Prostate gland (tissue), 2 donors: ENCODE measurements around the gene PDYN.

- PRO-cap = no peak
- RAMPAGE, long total RNA, 2 experiments = no peak in any of the 2 experiments
Measured at GRCh38 chr20:1935236-1936255, 40.3 kb downstream of the SIRPA start.

DNA sequence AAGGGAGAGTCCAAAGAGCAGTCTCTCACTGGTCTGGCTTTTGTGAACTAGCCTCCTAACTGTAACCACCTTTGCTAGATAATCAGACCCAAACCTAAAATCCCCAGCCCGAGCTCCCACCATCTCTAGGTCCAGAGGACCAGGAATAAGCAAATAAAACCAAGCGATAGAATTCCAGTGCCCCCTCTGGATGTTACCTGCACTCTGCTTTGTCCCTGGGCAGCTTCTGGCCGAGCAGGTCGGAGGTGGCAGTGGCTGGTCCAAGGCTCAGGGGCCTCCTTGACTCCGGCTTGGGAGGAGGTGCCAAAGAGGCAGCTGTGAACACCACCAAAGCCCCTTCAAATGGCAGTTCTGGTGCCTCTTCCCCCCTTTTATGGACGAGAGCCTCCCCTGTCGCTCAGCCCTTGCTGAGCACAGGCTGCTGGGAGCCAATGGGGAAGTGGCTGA, at the start of gene PDYN:
TSS of gene PDYN (minus strand) at position 345 of the 447 bp plus-strand sequence.
- PRO-cap = no peak
- RAMPAGE, long total RNA, 2 experiments = no peak in any of the 2 experiments

DNA sequence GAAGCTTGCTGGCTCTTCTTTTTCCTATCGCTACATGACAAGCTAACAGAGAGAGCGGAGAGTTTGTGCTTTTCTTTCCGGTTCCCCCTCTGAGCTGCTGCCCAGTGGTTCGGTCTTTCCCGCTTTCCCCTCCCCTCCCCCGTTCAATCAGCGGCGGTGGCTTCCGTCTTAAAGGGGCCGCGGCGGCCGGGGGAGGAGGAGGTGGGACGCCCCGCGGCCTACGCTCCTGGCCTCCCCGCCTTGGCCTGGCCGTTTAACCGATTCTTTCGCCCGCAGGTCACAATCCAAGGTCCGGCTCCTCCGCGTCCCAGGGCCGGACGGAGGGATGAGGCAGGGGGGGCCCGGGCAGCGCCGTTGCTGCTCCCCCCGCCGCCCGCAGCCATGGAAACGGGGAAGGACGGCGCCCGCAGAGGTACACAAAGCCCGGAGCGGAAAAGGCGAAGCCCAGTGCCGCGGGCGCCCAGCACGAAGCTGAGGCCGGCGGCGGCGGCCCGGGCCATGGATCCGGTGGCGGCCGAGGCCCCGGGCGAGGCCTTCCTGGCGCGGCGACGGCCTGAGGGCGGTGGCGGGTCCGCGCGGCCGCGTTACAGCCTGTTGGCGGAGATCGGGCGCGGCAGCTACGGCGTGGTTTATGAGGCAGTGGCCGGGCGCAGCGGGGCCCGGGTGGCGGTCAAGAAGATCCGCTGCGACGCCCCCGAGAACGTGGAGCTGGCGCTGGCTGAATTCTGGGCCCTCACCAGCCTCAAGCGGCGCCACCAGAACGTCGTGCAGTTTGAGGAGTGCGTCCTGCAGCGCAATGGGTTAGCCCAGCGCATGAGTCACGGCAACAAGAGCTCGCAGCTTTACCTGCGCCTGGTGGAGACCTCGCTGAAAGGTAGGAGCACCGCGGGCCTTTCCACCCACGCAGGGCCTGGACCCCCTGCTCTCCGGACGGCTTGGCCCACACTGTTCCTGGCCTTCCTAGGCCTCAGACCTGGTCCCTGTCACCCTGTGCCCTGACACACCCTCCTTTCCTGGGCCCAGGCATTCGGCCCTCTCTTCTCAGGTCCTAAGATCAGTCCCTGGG, 1.2 kb downstream of the STK35 start:
- PRO-cap = bidirectional peak, plus-strand start at position 447 of the sequence, minus-strand start outside the sequence; unidirectional peak, plus-strand start at position 639 of the sequence; unidirectional peak, minus-strand start at position 774 of the sequence
- RAMPAGE, long total RNA, 2 experiments = start-site peak on the minus strand in 1 of 2 experiments, centred at position 379 of the sequence, 10 reads per replicate

DNA sequence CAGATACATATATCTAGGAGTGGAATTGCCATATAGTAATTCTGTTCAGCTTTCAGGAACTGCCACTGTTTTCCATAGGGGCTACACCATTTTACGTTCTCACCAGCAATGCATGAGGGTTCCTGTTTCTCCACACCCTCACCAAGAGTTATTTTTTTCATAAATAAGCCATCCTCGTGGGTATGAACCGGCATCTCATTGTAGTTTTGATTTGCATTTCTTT, 11.3 kb downstream of the SNRPB start:
- PRO-cap = no peak
- RAMPAGE, long total RNA, 2 experiments = no peak in any of the 2 experiments

- PRO-cap = no peak
- RAMPAGE, long total RNA, 2 experiments = no peak in any of the 2 experiments
Measured at GRCh38 chr20:2465285-2466424, 4.9 kb downstream of the SNRPB start.

- PRO-cap = no peak
- RAMPAGE, long total RNA, 2 experiments = start-site peak on the plus strand in 2 of 2 experiments, at chr20:2751500-2751566 at its widest, 43 to 53 reads per replicate
Measured at GRCh38 chr20:2751435-2751869, 49.0 kb downstream of the CPXM1 start.

DNA sequence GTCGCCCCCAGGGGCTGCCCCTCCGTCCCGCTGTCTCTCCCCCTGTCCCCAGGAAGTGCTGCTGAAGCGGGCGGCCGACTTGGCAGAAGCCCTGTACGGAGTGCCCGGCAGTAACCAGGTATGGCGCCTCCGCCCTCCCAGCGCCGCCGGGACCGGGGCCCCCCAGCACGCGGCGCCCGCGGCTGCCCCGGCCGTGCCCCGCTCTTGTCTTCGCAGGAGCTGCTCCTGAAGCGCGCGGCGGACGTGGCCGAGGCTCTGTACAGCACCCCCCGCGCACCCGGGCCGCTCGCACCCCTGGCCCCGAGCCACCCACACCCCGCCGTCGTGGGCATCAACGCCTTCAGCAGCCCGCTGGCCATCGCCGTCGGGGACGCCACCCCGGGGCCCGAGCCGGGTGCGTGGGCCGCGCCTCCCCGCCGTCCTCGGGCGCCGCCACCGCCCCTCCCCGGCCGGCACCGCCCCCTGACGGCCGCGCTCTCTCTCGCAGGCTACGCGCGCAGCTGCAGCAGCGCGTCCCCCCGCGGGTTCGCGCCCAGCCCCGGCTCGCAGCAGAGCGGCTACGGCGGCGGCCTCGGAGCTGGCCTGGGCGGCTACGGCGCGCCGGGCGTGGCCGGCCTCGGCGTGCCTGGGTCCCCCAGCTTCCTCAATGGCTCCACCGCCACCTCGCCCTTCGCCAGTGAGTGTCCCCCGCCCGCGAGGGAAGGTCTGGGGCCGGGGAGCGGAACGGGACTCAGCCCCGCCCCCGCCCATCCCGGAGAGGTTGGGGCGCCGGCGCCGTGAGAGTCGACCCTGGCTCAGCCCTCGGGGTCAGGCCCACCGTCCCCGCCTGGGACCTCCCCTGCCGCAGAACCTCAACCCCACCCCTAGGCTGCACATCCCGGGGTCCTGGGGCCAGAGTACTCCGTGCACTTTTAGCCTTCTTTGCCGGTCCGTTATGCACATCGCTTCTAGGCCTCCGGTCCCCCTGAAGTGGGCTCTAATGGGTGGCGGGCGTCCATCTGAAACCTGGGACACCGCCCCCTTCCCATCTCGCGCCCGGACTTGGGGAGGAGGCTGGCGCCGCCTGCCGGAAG, 48.2 kb downstream of the CPXM1 start:
- PRO-cap = bidirectional peak, plus-strand start at position 505 of the sequence, minus-strand start at position 435 of the sequence
- RAMPAGE, long total RNA, 2 experiments = no peak in any of the 2 experiments

DNA sequence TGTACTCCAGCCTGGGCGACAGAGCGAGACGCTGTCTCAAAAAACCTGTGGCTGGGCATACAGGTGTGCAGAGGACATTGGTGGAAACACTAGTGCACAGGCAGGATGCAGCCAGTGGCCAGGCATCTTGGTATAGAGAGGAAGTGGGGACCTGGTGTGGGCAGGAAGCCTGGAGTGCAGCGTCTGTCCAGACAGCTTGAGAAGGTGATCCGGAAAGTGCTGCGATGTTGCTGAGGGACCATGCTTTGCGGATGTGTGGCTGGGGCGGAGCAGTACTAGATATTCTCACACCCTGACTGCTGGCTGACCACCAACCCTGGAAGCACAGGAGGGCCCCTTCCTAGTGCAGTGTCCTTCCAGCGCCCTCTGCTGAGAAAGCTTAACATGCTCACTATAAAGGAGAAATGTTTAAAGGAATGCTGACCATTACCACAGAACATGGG, 11.4 kb downstream of the VPS16 start:
- PRO-cap = no peak
- RAMPAGE, long total RNA, 2 experiments = no peak in any of the 2 experiments

- PRO-cap = no peak
- RAMPAGE, long total RNA, 2 experiments = no peak in any of the 2 experiments
Measured at GRCh38 chr20:3022292-3022987, 21.0 kb upstream of the GNRH2 start.

DNA sequence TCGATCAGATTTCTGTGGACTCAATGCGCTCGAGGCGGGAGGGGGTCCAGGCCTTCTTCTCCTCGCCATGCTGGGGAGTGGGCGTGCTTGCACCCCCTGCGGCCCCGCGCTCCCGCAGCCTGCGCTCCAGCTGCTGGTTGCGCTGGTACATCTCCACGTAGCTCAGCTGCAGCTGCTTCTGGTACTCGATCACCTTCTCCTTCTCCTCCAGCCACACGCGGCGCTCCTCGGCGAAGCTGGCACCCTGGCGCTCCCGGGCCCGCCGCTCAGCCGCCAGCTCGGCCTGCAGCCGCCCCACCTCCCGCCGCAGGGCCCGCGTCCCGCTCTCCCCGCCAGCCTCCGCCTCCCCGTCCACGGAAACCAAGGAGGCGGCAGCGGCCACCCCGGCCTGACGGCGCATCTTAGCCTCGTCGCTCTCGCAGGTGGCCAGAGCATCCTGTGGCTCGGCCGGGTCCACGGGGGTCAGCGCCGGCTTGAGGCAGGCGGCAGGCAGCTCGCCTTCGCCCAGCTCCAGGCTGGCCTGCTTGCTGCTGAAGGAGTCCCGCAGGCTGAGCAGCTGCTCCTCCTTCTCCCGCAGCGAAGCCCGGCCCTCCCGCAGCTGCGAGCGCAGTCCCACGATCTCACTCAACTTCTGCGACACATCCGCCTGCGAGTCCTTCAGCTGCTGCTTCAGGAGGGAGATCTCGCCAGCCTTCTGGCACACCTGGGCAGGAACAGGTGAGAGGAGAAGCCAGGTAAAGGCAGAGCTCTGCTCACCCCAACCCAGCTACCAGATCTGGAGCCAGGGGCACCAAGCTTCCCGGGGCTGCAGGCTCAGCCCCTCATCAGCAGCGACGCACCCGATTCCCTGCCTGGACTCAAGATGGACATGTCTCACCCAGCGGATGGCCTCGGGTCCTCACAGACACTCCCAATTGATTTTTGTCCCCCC, 5.0 kb upstream of the FASTKD5 start:
- PRO-cap = no peak
- RAMPAGE, long total RNA, 2 experiments = no peak in any of the 2 experiments

GRCh38 chr20:3199881-3200664, 4.4 kb downstream of the DDRGK1 start:
- PRO-cap = no peak
- RAMPAGE, long total RNA, 2 experiments = no peak in any of the 2 experiments

GRCh38 chr20:3203194-3203695, 1.2 kb downstream of the DDRGK1 start:
- PRO-cap = no peak
- RAMPAGE, long total RNA, 2 experiments = no peak in any of the 2 experiments

GRCh38 chr20:3238505-3239096, 389 bp downstream of the SLC4A11 start:
- PRO-cap = bidirectional peak, plus-strand start at chr20:3238867, minus-strand start at chr20:3238714
- RAMPAGE, long total RNA, 2 experiments = no peak in any of the 2 experiments

DNA sequence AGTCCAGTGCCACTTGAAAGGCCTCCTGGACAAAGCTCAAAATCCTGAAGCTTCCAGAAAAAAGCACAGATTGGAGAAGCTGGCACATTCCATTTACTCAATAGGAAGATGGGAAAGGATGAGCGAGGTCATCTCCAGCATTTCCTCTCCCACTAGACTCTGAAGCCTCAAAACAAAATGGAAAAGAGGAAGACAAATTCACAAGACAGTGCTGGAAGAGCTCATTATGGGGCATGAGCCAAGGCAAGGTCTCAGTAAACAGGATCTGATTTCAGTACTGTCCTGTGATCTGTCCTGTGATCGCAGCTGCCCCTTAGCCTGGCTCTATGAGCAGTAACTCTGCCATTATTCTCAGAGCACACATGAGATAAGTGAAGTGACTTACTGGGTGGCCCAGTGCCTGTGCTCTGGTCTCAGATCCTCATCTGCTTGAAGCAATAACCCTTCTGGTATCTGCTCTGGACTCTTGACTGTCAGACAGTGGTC, 68.1 kb upstream of the SLC4A11 start:
- PRO-cap = no peak
- RAMPAGE, long total RNA, 2 experiments = no peak in any of the 2 experiments

- PRO-cap = unidirectional peak, plus-strand start at chr20:3326908
- RAMPAGE, long total RNA, 2 experiments = no peak in any of the 2 experiments
Measured at GRCh38 chr20:3326788-3327290, 80.6 kb downstream of the DNAAF9 start.

- PRO-cap = no peak
- RAMPAGE, long total RNA, 2 experiments = no peak in any of the 2 experiments
Measured at GRCh38 chr20:3492192-3493007, 21.6 kb downstream of the ATRN start.

GRCh38 chr20:3510107-3510771, 39.4 kb downstream of the ATRN start:
- PRO-cap = no peak
- RAMPAGE, long total RNA, 2 experiments = no peak in any of the 2 experiments

DNA sequence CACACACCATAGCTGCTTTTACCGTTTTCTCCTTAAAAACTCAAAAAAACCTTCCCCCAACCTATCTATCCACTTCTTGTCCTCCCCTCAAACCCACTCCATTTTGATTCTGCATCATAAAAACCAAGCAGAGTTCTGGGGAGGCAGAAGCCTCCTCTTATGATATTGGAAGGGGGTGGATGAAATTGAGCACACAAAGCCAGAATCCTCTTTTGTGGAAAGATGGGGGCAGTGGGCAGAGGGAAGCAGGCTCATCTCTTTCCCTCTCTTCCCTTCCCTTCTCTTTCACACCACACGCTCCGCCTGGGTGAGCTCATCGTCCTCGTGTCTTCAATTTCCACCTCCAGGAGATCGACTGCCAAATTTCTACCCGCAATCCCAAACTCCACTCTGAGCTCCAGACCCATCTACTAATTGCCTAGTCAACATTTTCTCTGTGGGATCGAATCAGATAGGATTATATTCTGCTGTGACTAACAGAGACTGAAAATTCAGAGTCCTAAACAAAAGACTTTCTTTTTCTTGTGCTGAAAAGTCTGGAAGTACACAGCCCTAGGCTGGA, 5.2 kb upstream of the HSPA12B start:
- PRO-cap = no peak
- RAMPAGE, long total RNA, 2 experiments = no peak in any of the 2 experiments

- PRO-cap = no peak
- RAMPAGE, long total RNA, 2 experiments = no peak in any of the 2 experiments
Measured at GRCh38 chr20:3729923-3730630, 2.4 kb upstream of the HSPA12B start.

- PRO-cap = no peak
- RAMPAGE, long total RNA, 2 experiments = no peak in any of the 2 experiments
Measured at GRCh38 chr20:3737908-3738338, 5.4 kb downstream of the HSPA12B start.